Heart (tissue), 3 donors: ENCODE measurements around the genes MT1A, MT1X and PLLP.

DNA sequence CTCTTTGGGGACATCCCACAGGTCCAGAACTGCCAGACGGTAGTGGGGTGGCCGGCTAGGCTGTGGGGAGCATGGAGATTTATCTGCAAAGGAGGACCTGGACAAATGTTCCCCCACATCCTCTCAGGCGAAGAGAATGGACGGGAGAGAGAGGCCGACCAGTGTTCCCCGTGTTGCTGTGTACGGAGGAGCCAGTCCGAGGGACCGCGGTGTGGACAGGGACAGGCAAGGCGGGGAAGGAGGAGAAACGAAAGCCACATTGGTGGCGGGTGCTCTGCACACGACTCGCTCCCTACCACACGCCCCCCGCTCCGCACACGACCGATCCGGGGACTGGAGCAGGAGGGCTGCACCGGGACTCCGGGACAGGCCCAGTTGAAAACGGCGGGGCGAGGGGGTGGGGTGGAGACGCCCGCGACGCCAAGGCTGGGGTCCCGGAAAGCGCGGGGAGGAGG, 526 bp upstream of the MT1M start:
- RAMPAGE, long total RNA, 2 experiments, result no peak in any of the 2 experiments

GRCh38 chr16:56637888-56638881, at the start of gene MT1A:
Gene MT1A (plus strand): TSS chr16:56638666.
- RAMPAGE, long total RNA, 2 experiments, result start-site peak on the plus strand in 1 of 2 experiments, at chr16:56638151-56638675 at its widest, 139 reads per replicate

- RAMPAGE, long total RNA, 2 experiments, result no peak in any of the 2 experiments
Measured at GRCh38 chr16:56643301-56643836, 4.9 kb downstream of the MT1A start.

DNA sequence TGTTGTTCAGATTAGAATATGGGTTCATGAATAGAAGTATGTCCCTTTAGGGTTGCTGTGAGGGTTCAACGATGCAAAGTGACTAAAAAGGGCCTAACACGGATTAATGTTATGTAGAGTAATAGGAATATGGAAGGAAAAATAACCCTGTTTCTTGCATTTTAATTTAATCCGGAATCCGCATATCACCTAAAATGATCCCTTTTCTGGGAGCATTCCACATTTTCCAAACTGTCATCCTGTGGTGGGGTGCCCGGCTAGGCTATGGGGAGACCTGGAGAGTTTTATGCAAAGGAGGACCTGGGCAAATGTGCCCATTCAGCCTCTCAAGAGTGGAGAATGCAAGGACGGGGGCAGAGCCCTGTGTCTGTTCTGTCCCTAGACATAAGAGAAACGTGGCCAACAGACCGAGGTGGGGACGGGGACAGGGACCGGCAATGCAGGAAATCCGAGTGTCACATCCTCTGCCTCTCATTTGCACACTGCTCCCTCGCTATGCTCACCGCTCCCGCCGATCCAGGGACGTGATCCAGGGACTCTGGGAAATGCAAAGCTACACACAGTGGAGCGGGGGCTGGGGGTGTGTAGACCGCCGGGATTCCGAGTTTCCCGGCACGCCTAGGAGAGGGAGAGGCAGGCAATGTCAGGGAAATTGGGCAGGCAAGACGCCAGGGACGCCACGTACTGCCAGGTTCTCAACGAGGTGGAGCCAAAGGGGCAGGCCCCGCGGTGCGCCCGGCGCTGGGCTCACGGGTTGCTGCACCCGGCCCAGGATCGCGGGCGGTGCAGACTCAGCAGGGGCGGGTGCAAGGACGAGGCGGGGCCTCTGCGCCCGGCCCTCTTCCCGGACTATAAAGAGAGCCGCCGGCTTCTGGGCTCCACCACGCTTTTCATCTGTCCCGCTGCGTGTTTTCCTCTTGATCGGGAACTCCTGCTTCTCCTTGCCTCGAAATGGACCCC, at the start of gene MT1X:
MT1X (plus strand) TSS at position 881 of the 960 bp plus-strand sequence.
- RAMPAGE, long total RNA, 2 experiments, result start-site peak on the plus strand in 2 of 2 experiments, centred at positions 860 to 883 of the sequence, 202 to 1,553 reads per replicate

DNA sequence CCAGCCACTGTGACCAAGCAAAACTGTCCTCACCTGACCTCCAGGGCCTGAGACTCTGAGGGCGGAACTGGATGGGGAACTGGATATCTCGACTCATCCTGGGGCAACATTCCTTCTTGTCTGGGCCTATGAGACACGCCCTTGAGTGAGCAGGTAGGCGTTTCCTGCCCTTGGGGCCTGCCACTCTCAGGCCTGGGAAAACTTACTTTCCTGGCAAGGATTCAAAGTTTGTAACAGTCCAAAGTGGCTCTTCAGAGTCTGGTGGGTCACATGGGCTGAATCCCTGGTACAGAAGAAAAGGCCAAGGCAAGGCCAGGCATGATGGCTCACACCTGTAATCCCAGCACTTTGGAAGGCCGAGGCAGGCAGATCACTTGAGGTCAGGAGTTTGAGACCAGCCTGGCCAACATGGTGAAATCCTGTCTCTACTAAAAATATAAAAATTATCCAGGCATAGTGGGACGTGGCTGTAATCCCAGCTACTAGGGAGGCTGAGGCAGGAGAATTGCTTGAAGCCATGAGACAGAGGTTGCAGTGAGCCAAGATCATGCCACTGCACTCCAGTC, 9.8 kb downstream of the MT1X start:
- RAMPAGE, long total RNA, 2 experiments, result no peak in any of the 2 experiments

DNA sequence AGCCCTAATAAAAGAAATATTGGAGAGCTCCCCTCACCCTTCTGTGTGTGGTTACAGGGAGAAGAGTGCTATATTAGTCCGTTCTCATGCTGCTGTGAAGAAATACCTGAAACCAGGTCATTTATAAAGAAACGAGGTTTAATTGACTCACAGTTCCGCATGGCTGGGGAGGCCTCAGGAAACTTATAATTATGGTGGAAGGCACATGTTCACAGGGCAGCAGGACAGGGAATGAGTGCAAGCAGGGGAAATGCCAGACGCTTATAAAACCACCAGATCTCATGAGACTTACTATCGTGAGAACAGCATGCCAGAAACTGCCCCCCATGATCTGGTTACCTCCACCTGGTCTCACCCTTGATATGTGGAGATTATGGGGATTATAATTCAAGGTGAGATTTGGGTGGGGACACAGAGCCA, 1.0 kb upstream of the NUP93 start:
- RAMPAGE, long total RNA, 2 experiments, result no peak in any of the 2 experiments

GRCh38 chr16:56915236-56915764, 16.6 kb upstream of the HERPUD1 start:
- RAMPAGE, long total RNA, 2 experiments, result no peak in any of the 2 experiments

- RAMPAGE, long total RNA, 2 experiments, result no peak in any of the 2 experiments
Measured at GRCh38 chr16:56970954-56971631, 9.3 kb downstream of the CETP start.

GRCh38 chr16:56988187-56988700, 1.1 kb upstream of the NLRC5 start:
- RAMPAGE, long total RNA, 2 experiments, result no peak in any of the 2 experiments

- RAMPAGE, long total RNA, 2 experiments, result no peak in any of the 2 experiments
Measured at GRCh38 chr16:56988701-56989123, 645 bp upstream of the NLRC5 start.

GRCh38 chr16:56994210-56994799, 4.9 kb downstream of the NLRC5 start:
- RAMPAGE, long total RNA, 2 experiments, result no peak in any of the 2 experiments

GRCh38 chr16:57066326-57066569, 26.1 kb upstream of the CPNE2 start:
- RAMPAGE, long total RNA, 2 experiments, result no peak in any of the 2 experiments

- RAMPAGE, long total RNA, 2 experiments, result no peak in any of the 2 experiments
Measured at GRCh38 chr16:57137940-57138382, 45.6 kb downstream of the CPNE2 start.

GRCh38 chr16:57186120-57186214, 128 bp upstream of the PSME3IP1 start:
- RAMPAGE, long total RNA, 2 experiments, result no peak in any of the 2 experiments

DNA sequence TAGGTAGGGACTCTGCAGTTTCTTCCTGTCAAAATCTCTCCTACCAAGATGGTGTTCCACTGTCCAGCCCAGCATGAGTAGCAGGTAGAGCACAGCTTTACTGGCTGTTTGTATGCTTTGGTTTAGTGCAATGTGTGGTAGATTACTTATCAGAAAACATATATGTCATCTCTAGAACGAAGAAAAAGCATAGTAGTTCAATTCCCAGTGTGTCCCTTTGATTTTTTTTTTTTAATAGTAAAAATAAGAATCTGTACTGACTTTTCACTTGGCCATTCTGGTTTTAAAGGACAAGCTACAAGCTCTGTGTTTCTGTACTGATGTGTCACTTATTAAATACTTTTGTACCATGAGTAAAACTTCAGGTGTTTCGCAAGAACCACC, 8.2 kb downstream of the ARL2BP start:
- RAMPAGE, long total RNA, 2 experiments, result no peak in any of the 2 experiments

DNA sequence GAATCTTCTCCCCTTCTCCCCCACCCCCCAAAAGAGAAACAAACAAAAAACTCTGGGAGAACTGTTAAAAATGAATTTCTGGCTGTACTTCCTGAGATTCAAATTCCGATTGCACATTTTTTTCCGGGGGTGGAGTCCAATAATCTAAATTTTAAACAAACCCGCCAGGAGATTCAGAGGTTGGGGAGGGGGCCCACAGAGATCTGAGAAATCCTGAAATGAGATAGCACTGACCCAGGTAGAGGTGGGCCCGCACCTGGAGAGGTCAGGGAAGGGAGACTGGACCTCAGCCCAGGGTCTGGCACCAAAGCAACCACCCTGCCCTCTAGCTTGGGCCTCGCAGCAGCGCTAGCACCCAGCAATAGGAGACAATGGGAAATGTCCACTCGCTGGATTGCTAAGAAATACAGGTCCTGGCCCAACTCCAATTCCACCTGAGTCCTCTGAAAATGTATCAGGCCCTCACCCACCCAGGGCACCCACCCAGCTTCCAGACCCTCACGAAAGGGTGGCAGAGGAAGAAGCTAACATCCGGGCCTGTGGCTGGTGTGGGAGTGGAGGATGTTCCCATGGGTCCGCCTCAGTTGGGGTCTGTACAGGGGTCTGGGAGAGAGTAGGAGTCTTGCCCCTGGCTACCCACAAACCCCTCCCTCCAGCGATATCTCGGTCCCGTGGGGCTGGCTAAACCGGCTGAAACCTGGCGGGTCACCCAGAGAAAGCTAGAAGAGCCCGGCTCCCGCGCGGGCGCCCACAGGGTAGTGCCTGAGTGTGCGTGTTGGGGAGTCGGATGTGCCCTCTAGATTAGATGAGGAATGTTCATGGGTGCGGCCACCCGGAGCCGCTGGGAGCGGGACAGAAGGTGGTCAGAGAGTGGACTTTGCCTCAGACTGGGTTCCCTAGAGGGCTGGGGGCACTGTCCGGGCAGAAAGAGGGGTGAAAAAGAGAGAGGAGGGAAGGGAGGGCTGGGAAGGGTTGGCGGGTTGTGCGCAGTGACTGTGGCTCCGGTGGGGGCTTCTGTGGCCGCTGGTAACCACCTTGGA, 1.1 kb downstream of the PLLP start:
- RAMPAGE, long total RNA, 2 experiments, result no peak in any of the 2 experiments

DNA sequence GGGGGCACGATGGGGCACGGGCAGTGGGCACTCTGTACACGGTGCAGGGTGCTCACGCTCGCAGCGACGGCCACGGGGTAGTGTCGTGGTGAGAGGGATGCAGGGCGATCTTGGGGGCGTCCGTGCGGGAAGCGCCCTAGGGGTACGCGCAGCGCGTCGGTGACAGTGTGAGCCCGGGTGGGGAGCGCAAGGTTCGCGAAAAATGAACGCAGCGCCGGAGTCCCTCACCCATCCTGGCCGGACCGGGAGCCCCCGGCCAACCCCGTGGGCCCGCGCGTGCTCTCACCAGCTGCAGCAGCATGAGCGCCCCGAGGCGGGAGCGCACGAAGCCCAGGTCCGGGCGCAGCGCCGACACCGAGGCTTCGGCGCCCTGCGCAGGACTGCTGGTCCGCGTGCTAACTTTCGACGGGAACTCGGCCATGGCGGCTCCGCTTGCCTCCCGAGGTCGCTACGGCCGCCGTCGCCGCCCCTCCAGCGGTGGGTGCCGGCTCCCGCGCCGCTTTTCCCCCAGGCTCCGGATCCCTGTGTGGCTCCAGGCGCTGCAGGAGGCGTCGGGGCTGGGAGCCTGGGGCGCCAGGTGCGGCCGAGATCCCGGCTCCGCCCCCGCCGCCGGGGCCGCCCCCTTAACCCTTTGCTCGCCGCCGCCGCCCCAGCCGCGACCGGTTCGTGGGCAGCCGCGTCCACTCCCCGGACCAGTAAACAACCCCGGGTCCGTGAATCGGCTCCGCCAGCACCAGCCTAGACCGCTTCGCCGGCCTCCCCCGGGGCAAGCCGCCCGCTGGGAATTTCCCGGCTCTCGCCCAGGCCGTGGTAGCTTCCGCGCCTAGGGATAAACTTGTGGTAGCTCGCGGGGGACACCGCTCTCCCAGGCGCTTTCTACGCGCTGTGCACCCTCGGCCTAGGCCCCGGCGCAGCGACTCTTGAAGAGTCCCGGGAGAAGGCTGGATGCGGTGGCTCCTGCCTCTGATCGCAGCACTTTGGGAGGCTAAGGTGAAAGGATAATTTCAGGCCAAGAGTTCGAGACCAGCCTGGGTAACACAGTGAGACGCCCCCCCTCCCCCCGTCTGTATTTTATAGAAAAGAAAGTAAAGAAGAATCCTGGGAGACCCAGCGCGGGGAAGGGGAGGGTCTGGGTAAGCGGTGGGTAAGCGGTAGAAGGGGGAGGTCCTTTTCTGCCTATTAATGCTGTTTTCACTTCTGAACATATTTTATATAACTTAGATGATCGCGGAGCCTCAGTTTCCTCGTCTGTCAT, at the start of gene PLLP:
PLLP (minus strand) TSS at position 553 of the 1,255 bp plus-strand sequence.
- RAMPAGE, long total RNA, 2 experiments, result no peak in any of the 2 experiments

- RAMPAGE, long total RNA, 2 experiments, result start-site peak on the minus strand in 1 of 2 experiments, at chr16:57479751-57479776 at its widest, 26 to 49 reads per replicate
Measured at GRCh38 chr16:57479124-57480069, 6.9 kb downstream of the DOK4 start.

DNA sequence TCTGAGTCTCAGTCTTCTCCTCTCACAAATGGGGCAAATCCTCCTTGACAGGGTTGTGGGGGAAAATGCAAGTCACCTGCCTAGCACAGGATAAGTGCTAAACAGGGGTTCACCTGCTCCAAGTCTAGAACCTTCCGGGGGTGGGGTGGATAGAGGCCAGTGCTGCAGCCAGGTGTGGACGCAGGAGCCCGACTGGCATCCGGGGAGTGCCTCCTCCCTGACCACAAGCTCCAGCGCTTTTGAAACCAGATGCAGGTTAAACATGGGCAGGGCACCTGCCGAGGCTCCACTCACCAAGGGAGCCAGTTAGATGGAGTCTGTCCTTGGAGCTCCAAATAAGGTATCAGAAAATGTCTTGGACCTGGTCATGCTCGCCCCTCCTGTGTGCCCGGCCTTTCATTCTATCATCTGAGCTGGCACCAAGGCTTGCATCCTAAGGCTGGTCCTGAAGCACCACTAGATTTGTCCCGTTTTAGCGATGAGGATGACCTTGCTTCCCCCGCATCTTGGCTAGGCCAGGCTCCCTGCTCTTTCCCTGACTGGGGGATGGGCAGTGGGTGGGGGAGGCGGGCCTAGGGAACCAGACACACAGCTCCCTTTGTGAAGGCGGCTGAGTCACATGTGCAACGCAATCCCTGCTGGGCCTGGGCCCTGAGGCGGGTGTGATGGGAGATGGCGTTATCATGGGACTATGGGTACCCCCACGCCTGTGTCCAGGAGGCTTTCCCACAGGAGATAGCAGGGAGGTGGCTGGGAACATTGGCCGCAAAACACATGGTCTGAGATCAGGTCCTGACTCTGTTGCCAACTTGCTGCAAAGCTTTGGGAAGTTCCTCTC, 5.1 kb upstream of the ADGRG1 start:
- RAMPAGE, long total RNA, 2 experiments, result no peak in any of the 2 experiments

- RAMPAGE, long total RNA, 2 experiments, result no peak in any of the 2 experiments
Measured at GRCh38 chr16:57627368-57627940, 976 bp upstream of the ADGRG1 start.